Measurements from ENCODE around the genes RAB5IF, SLA2 and DSN1.

DNA sequence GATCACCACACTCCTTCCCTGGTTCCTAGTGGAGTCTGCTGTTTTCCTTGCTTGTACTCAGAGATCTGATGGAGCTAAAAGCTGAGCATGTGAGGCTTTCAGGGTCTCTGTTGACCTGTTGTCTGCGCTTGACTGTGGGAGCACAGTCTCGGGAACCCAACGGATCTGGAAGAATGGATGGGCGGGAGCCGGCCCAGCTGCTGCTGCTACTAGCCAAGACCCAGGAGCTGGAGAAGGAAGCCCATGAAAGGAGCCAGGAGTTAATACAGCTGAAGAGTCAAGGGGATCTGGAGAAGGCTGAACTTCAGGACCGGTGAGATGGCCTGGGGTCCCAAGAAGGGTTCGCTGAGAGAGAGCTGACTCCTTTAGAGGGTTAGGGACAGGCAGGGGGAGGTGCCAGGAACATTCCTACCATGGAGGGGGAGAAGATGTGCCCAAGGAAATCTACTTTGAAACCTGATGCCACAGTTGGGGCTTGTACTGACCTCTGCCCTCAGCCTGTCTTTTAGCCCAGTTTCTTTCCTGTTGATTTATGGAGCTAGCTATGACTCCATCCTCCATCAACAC lies 11.9 kb downstream of the CEP250 start:
- PRO-cap: no peak
- RAMPAGE, long total RNA, 4 experiments: start-site peak on the plus strand in 1 of 4 experiments, centred at position 132 of the sequence, 22 reads per replicate

DNA sequence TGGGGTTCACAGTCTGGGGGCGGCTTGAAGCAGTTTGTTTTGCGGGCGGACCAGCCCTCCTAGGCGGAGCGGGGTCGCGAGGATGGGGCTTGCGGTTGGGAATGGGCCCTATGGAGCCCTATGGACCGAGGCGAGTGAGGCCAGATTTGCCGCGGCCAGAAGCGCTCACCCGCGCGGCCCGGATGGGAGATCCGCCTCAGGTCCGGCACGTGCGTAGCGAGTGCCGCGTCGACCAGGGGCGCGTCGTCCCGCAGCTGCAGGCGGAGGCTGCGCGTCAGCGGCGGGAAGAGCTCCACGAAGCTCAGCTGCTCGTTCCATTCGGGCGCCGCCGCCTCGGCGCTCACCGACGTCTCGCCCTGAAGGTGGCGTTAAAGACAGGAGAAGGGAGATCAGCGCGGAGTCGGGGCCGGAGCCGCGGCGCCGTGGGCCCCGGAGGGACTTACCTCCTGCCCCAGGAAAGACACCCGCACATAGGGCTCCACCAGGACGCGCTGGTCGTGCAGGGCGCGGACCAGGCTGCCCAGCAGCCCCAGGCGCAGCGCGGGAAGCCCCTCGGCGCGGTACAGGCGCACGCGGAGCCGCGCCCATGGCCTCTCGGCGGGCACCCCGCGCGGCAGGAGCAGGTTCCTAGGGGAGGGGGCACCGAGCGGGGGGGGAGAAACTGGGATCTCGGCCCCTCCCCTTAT lies 14.1 kb upstream of the SPAG4 start:
- PRO-cap: bidirectional peak, plus-strand start at position 371 of the sequence, minus-strand start at position 184 of the sequence
- RAMPAGE, long total RNA, 4 experiments: no peak in any of the 4 experiments

DNA sequence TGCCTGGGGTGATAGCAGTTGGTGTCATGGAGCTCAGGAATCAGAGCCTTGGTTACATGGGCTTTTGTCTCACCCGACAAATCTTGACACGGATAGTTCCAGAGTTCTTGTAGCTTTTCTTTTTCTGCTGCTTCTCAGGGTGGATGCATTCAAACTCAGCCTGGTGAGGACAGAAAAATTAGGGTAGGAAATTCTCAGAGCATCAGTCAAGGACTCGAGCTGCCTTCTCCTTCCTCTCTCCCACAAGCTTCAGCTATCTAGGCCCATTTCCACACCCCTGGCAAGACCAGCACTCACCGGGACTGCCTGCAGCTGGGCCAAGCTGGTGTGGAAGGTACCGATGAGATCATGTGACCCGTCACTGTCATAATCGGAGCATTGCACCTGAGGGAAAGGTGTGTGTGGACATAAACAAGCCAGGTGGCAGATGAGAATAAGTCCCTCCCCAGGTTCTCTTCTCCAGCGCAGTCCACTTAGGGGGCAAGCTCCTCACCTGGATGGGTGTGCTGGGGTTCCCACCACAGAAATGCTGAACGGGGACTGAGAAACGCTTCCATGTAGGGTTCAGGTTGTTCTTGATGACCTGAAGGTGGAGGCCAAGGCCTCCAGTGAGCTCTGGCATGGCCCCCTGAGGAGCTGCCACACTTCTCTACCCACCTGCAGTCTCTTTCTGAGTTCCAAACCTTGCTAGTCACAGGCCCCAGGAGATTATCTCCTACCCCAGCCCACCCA lies 15.7 kb downstream of the SPAG4 start:
- PRO-cap: no peak
- RAMPAGE, long total RNA, 4 experiments: no peak in any of the 4 experiments

DNA sequence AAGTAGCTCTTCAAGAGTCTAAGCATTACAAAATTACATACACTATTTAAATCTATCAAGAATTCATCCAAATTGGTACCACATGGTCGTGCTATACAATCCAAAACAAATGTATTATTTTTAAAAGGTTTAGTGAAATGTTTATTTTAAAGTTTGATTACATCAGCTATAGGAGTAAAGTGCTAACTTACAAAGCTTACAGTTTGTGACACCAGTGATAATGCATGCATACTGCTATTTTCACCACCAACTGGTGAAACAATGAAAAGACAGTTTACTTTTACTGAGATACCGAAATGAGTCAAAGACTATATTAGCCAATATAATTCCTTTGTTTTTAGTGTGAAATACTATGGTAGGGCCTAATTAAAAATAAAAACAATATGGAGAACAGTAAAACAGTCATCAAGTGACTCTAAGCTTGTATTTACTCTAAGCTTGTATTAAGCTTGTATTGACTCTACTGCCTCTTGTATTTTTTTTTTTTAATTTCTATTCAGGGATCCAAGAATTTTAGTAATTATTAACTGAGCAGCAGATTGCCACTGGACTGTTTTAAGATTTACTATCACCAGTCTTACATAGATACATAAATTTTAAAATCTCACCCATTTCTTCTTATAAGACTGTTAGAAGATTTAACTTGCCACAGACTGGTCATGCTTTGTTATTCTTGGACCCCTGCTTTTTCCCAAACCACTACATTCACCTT lies 2.2 kb downstream of the RBM39 start:
- PRO-cap: no peak
- RAMPAGE, long total RNA, 4 experiments: no peak in any of the 4 experiments

DNA sequence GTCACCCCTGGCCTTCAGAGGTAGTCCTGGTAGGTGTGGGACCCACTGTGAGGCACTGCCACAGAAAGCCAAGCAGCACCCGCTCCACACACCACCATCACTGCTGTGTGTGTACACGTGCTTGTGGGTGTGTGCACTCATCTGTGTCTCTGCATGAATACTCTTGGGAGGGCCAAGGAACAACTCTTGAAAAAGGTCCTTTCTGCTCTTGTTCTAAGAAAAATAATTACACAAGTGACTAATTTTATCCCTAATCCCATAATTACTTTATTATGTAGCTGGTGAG lies 21.8 kb upstream of the EPB41L1 start:
- PRO-cap: no peak
- RAMPAGE, long total RNA, 4 experiments: no peak in any of the 4 experiments

DNA sequence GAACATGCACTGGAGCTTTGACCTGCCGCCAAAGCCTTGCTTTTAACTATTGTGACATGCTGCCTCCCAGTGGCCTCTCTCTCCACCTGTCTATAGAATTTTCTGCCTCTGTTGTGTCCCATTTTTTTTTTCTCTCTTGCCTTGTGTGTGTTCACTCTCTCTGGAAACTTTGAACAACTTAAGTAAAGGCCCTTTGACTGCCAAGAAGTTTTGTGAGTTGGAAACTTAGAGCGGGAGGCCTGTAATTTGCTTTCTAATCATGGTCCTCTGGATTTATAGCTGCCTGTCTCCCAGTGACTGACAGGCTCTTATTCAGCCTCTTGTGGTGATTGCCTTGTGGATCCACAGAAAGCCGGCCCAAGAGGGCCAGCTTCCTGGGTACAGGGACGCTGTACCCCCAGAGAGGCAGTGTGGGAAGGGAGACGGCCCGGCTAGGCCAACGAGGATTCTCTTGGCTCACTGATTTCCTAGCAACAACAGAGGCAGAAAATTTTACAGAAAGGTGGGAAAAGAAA lies 15.7 kb upstream of the EPB41L1 start:
- PRO-cap: no peak
- RAMPAGE, long total RNA, 4 experiments: no peak in any of the 4 experiments

DNA sequence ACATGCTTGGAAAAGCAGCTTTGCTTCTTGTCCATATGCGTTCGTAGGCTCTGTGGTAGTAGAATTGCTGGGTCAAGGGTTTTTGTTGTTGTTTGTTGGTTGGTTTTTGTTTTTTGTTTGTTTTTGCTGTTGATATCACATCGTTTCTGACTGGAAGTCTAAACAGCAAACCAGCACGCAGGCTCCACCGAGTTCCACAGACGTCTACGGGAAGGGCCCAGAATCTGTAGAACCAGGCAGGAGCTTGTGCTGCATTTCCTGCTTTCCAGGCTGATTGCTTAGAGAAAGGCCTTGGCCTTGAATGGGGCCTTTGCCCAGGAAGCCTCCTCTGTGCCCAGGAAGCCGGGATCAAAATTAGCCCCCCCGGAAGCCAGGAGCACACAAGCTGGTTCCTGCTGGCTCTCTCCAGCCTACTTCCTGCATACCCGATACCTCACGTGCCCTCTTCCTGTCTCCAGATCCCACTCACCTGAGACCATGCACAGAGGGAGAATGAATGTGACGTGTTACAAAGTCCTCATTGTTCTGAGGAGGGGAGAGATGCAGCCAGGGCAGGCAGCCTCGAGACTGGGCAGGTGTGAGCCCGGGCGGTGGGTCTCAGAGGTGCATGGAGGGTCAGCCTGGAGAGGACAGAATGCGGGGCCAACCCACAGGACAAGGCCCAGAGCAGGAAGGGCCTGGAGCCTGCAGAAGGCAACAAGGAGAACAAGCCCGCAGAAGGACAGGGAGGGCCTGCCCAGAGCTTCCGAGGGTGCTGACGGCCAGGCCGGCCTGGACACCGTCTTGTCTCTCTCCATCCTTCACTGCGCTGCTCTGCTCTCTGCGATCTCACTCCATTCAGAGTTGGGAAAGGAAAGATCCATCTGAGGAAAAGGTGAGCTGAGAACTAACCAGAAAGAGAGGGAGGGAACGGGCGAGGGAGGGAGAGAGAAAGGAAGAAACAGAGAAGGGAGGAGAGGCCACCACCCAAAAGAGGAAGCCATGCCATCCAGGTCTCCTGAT lies 34.9 kb upstream of the DLGAP4 start:
- PRO-cap: no peak
- RAMPAGE, long total RNA, 4 experiments: no peak in any of the 4 experiments

GRCh38 chr20:36462156-36463330 lies 78.8 kb upstream of the MYL9 start:
- PRO-cap: bidirectional peak, plus-strand start at chr20:36463069, minus-strand start at chr20:36462877
- RAMPAGE, long total RNA, 4 experiments: start-site peak on the plus strand in 2 of 4 experiments, at chr20:36461941-36462753 at its widest, 6 to 19 reads per replicate

DNA sequence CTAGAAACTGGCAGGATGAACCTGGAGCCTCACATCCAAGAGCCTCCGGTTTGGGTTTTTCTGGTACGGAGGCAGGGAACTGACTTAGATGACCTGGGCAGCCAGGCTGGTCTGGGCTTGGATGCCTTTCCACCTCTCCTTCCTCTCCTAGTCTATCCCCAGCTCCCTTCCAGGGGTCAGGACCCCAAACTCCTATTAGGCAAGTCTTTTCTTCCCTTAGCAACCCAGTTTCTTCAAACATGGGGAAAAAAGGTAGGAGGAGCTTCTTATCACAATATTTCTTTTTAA lies 2.8 kb upstream of the TGIF2 start:
- PRO-cap: no peak
- RAMPAGE, long total RNA, 4 experiments: no peak in any of the 4 experiments

DNA sequence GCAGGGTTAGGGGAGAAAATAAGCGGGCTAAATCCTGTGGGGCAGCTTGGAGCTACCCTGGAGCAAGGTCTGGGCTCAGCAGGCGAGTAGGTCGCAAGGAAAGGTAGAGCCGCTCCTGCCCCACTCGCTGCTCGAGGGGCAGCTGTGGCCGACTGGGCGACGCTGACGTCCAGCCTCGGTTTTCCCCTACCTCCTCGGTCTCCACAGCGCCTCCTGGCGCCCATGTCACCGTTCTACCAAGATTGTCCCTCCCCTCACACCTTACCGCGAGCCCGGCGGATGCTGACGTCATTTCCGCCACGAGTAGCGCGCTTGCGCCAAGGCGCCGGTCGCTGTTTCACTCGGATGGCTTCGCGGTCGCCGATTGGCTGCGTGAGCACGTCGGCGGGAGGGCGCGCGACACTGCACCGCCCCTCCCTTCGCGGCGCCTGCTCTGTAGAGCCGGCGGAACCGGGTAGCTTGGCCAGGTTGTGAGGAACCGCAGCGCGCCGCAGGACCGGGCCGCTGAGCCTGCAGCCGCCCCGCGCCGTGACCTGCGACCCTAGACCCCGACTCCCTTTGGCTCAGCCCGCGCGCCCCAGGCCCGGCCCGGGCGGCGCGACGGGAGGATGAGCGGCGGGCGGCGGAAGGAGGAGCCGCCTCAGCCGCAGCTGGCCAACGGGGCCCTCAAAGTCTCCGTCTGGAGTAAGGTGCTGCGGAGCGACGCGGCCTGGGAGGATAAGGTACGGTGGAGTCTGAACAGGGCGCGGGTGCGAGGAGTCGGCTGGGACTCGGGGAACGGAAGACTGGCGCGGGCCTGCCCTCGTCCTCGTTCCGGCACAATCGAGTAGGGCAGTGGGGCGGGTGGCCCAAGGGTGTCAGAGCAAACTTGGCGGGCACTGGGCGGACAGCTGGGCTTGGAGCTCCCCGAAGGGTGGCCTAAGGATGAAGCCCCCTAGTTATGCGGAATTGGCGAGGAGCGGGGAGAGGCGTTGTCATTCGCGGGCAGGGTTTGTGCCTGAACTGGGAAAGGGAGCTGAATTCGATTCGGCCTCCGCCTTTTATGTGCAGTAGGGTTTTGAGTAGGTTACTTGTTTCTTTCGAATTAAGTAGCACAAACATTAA lies at the start of gene RAB5IF:
Gene RAB5IF (plus strand): TSS at position 436 of the 1,104 bp plus-strand sequence.
- PRO-cap: bidirectional peak, plus-strand start at position 457 of the sequence, minus-strand start at position 196 of the sequence; unidirectional peak, plus-strand start at position 580 of the sequence; unidirectional peak, plus-strand start at position 687 of the sequence; unidirectional peak, plus-strand start at position 860 of the sequence
- RAMPAGE, long total RNA, 4 experiments: start-site peak on the plus strand in 4 of 4 experiments, centred at positions 444 to 594 of the sequence, 6 to 85 reads per replicate

GRCh38 chr20:36630018-36630621 lies 15.9 kb downstream of the SLA2 start:
- PRO-cap: no peak
- RAMPAGE, long total RNA, 4 experiments: no peak in any of the 4 experiments

DNA sequence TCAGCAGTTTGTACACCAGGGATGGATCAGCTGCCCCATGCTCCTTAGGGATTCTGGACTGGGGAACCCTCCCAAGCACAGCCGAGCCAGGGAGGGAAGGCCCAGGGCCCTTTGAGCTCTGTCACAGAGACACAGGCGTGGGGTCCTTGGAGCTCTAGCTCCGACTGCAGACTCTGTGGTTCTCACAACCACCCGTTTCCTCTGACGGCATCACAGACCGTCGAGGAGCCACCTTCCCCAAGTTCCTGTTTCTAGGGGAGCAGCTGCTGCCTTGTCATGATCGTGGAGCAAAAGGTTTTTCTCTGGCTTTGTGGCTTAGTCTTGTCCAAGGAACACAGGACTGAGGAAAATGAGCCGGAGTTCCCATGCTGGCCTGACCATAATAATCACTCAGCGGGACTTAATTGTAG lies at the start of gene SLA2:
Gene SLA2 (minus strand): TSS at position 166 of the 410 bp plus-strand sequence.
- PRO-cap: unidirectional peak, minus-strand start at position 175 of the sequence
- RAMPAGE, long total RNA, 4 experiments: start-site peak on the minus strand in 1 of 4 experiments, centred at position 149 of the sequence, 13 reads per replicate

GRCh38 chr20:36772819-36774091 lies at the start of gene DSN1:
TSS of gene DSN1 (minus strand) at chr20:36773763.
- PRO-cap: bidirectional peak, plus-strand start at chr20:36773958, minus-strand start at chr20:36773742
- RAMPAGE, long total RNA, 4 experiments: start-site peak on the minus strand in 4 of 4 experiments, at chr20:36773690-36773847 at its widest, 18 to 35 reads per replicate

GRCh38 chr20:36793832-36794330 lies 20.3 kb upstream of the DSN1 start:
- PRO-cap: no peak
- RAMPAGE, long total RNA, 4 experiments: start-site peak on the minus strand in 1 of 4 experiments, at chr20:36794153-36794180 at its widest, 8 reads per replicate

DNA sequence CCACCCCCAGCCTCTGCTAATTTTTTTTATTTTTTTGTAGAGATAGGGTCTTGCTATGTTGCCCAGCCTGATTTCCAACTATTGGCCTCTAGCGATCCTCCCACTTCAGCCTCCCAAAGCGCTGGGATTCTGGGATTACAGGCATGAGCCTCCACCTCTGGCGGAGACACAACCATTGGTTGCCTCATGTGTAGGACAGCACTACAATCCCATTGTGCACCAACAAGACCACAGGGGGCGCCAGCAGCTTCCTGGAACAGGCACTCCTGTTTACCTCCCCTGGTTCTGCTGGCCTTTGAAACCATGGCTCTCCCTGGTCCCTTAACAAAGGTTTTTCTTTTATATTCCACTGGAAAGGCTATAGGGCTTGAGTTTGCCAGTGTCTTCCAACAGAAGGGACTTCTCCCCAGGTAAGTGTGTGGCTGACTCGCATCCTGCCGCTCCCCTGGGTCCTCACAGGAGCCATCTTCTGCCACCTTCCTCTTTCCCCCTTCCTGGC lies 26.7 kb downstream of the SOGA1 start:
- PRO-cap: no peak
- RAMPAGE, long total RNA, 4 experiments: no peak in any of the 4 experiments

DNA sequence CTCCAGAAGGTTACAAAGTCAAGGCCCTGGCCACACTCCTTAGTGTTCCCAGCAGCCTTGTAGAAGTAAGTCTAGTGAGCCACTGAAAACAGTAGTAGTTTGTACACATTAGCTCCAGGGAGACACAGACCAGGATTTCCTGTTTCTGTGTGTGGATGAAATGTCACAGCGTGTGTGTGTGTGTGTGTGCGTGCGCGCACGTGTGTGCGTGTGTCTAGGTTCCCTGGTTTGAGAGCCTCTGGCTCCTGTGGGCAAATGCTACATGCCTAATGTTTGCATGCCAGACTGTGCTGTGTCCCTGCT lies 6.7 kb downstream of the SOGA1 start:
- PRO-cap: no peak
- RAMPAGE, long total RNA, 4 experiments: no peak in any of the 4 experiments

GRCh38 chr20:36861395-36861906 lies 1.9 kb downstream of the SOGA1 start:
- PRO-cap: no peak
- RAMPAGE, long total RNA, 4 experiments: no peak in any of the 4 experiments

- PRO-cap: no peak
- RAMPAGE, long total RNA, 4 experiments: start-site peak on the minus strand in 1 of 4 experiments, at chr20:36914552-36914569 at its widest, 21 reads per replicate
These were observed 37.1 kb downstream of the SAMHD1 start for GRCh38 chr20:36914203-36914950.

DNA sequence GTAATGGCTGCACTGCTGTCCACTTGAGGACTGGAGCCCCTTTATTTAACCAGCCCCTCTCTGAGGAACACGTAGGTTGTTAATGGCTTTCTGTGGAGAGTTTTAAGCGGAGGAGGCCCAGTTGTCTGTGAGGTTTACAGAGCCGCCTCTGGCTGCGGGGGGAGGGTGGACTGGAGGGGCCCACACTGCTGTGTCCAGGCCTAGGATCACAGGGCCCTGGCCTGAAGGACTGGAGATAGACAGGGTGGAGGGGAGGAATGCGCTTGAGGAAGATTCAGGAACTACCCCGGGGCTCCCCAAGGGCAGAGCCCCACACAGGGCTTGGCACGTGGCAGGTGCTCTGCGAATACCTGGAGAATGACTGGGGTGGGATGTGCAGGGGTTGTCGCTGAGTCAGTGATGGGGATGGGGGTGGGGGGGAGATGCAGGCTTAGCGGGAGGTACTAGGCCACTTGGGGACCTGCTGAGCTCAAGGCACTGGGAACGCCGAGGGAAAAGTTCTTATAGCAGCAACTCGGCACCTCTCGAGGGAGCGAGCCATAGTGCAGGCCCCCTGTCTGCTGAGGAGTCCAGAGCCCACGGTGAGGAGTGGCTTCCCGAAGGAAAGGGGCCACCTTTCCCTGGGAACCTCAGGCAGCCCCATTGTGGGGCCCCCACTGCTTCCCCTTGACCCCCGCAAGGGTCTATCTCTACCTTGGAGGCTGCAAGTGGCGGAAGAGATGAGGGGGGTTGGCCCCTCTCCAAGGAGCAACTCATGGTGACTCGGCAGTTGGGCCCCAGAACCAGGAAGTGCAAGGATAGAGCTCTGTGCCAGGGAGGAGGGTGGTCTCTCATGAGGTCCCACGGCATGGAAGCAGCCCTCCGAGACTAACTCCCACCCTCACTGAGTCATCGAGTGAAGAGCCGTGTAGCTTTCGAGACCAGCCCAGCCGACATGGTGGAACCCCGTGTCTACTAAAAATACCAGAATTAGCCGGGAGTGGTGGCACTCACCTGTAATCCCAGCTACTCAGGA lies 33.0 kb downstream of the SRC start:
- PRO-cap: no peak
- RAMPAGE, long total RNA, 4 experiments: no peak in any of the 4 experiments

- PRO-cap: no peak
- RAMPAGE, long total RNA, 4 experiments: no peak in any of the 4 experiments
These were observed 67.3 kb downstream of the SRC start for GRCh38 chr20:37413259-37413691.